Pericardium fibroblast (primary cell): ENCODE data around the genes NPIPA2 and PDXDC1.

DNA sequence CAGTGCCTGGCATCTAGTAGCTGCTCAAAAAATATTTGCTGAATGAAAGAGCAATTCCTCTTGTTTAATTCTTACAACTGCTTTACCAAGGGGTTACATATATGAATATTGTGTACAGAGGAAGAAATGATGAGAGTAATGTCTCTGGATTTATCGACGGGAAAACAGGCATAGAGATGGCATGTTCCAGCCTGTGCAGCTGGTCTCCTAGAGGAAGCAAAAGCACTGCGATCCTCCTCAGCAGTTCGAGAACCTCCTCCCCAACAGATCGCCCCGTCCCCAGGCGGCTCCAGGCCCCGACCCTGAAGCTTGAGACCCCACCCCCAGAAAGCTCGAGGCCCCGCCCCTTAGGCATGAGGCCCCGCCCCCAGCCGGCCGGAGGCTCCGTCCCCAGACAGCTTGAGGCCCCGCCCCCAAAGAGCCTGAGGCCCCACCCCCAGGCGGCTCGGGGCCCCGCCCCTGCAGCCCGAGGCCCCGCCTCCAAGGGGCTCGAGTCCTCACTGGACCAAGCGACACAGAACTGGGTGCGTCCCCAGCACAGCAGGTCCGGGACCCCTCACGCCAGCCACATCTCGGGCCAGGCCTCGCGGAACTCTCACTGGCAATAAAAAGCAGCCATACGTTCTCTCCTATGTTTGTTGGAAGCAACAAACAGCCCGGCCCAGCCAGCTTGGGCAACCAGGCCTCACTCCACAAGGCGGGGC lies 224.5 kb downstream of the PARN start:
- RAMPAGE, long total RNA, result no peak

DNA sequence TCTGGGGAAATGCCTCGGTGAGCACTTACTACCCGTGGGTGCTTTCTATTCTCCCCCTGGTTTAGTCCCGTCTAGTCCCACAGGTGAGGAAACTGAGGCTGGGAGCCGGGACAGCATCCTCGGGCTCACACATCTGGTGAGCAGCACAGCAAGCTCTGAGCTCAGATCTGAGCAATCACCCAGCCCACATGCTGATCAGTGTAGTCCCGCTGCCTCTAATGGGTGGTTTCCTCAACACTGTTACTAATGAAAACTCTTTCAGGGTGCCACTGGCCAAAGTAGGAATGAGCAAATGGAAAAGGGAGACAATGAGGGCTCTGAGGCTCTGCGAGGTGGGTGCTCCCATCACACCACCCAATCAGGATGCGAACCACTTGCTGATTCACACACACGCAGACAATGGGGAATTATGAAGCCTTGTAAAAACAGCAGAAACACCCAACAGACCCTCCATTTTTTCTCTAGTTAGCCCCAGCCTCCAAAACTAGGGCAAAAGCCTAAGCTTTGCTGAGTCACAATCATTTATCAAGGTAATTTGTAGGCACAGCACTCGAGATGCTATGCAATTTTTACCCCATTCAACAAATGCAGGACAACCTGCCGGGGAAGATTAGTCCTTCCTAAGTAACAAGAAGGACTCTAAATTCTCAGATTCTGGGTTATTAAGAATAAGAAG lies 202.5 kb downstream of the PARN start:
- RAMPAGE, long total RNA, result no peak

GRCh38 chr16:14640567-14641018 lies 7.8 kb downstream of the BFAR start:
- RAMPAGE, long total RNA, result no peak

GRCh38 chr16:14742283-14742587 lies at the start of gene NPIPA2:
TSS of gene NPIPA2 (plus strand) at chr16:14742533.
- RAMPAGE, long total RNA, result no peak

- RAMPAGE, long total RNA, result start-site peak on the plus strand at chr16:14975080-14975161, 727 and 269 reads in 2 replicates
These were observed at the start of gene PDXDC1 for GRCh38 chr16:14974470-14975544. TSS of gene PDXDC1 (plus strand) at chr16:14975026.

GRCh38 chr16:14976390-14976608 lies 1.5 kb downstream of the PDXDC1 start:
- RAMPAGE, long total RNA, result no peak

DNA sequence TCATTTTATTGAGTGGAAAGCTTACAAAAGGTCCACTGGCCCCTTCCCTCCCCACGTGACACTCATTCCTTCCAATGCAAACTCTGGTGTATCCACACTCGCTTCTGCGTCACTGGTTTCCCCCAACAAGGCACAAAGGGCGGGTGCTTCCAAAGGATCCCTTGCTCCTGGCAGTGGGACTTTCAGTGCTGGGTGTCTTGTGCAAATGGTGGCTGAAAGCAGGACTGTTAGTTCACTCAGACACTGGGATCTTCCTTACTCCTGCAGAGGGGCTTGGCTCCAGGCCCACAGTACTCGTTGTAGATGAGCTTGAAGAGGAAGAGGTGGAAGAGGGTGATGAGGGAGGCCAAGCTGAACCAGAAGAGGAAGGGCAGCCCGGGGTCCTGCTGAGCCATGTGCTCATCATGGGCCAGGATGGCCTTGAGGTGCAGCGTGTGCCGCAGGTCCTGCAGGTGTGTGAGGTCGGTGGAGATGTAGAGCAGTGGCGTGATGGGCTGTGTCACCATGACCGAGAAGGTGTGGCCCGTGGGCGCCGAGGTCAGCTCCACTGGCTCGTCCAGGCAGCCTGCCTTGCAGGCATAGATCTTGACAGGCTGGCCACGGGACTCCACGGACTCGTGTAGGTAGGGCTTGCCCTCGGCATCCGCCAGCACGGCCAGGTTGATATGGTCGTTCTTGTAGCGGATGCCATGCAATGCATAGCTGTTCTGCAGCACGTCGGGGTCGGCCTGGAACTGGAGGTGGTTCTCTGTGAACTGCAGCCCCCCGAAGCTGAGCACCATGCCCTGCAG lies 13.4 kb downstream of the PDXDC1 start:
- RAMPAGE, long total RNA, result no peak

GRCh38 chr16:15031503-15032043 lies 24.3 kb downstream of the NTAN1 start:
- RAMPAGE, long total RNA, result no peak

- RAMPAGE, long total RNA, result no peak
These were observed 22.6 kb downstream of the NTAN1 start for GRCh38 chr16:15033081-15033855.

DNA sequence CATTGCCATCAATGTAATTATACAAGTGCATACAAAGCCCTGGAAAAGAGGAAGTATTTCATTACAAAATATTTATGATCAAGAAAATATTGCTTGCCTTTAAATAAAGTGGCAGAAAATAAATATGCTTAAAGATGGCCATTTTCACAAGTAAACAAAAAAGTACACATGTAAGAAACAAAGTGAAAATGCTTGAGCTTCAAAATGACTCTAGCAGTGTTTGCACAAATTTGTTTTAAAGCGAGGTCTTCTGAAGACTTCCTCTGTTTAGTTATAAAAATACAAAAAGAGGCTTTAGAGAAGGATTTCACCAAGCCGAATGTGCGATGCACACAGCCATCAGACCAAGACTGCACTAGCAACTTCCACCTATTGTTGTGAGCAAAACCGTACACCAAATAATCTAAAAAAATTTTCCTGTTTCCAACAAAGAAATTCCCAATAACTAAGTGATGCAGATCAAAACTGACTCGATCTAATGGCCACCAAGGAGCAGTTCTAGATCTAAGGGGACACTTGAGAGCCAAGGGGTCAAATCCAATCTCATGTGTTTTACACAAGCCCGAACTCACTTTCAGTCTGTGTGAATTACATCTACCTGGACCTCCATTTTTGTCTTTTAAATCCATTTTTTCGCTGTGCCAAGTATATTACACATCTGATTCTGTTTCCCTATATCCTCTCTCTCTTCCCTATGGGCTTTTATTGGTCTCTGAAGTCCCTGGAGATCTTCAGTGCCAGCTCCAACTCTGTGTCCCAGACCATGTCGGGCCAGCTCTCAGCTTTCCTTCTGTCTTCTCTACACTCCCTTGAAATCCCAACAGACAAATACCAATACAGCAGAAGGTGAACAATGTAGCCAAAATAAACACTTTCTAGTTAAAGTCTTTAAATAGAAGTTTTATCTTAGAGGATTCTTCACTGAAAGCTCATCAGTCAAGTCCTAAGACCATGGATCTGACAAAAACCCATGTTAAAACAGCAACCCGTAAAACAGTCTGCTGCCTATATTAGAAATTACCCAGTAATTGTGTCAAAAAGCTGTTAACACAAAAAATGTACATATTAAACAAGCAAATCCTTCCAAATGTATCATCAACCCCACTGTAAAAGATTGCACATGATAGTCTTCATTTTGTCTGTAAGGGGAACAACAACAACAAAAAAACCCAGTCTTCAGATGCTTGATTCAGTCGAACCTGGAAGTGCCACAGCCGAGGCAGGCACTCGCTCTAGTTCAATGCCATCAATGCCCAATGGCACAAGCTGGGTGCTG lies 5.0 kb upstream of the NTAN1 start:
- RAMPAGE, long total RNA, result no peak

DNA sequence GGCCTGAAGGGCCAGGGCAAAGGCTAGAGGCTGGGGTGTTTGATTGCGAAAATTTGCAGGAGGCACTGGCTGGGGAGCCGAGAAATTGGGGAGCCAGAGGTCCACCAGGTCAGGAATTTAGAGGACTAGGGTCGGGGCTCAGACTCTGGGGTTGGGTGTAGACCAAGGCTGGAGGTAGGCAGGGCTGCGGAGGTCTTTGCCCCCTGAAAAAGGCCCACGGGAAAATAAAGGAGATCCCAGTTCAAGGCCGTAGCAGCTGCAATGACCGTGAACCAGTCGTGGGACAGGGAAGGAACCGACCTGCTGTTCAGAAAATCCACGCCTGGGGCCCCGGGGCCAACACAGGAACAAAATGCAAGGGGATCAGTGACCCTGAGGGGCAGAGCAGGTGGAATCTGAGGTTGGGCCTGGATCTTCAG lies 813 bp downstream of the MPV17L start:
- RAMPAGE, long total RNA, result no peak

DNA sequence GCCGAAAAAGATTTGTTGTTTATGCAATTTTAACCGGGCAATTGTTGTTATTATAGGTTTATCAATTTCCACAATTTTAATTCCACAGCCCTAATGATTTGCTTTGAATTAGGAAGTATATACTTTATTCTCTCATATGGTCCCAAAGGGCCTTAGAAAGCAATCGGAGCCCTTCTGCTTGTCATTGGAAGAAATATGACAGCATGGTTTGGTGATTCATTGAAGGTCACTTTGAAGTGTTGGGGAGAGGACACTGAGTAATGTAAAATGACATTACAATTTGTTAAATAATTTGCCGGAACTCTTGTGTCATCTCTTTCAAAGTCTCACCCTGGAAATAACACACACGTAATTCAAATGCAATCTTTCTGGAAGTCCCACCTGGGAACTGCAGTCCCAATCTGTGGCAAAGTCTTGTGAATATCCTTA lies 59.8 kb downstream of the BMERB1 start:
- RAMPAGE, long total RNA, result no peak

DNA sequence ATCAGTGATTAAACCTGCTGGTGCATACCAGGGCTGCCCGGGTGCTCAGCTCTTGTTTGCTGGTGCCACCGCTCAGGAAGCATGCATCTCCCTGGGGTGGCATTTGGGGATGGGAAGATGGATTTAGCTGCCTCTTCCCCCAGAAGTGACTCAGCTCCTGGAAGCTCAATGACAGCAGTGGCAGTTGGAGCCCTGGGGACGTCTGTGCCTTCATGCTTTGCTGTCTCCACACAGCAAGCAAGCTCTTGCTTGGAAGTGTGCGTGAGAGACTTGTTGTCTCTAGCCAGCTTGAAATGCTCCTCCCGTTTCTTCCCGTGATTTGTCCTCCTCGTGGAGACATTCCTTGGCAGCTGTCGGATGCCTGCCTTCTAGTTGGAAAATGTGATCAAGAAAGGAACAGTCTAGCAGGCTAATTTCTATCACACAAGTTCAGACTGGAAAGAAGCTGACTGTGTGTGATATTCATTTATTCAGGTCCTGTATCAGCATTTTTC lies 73.0 kb downstream of the BMERB1 start:
- RAMPAGE, long total RNA, result no peak

- RAMPAGE, long total RNA, result no peak
These were observed 68.9 kb downstream of the MARF1 start for GRCh38 chr16:15573896-15574558.

DNA sequence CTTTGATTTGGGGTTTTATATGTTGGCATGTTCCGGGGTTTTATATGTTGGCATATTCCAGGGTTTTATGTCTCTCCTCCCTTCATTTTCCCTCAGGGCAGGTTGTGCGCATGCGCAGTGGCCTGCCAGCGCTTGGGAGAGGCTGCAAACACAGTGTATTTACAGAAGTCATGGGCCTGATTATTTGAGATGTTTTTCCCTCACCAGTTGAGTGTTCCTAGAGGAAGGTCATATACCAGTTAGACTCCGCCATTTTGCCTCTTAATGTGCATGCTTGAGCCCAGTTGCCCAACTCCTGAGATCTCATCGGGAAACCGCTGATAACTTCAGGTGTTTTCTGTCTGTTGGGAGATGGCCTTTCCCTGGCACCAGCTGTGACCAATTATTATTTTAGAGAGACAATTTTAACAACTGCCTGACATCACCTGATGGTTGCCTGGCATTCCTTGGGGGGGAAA lies 65.3 kb downstream of the MARF1 start:
- RAMPAGE, long total RNA, result no peak

DNA sequence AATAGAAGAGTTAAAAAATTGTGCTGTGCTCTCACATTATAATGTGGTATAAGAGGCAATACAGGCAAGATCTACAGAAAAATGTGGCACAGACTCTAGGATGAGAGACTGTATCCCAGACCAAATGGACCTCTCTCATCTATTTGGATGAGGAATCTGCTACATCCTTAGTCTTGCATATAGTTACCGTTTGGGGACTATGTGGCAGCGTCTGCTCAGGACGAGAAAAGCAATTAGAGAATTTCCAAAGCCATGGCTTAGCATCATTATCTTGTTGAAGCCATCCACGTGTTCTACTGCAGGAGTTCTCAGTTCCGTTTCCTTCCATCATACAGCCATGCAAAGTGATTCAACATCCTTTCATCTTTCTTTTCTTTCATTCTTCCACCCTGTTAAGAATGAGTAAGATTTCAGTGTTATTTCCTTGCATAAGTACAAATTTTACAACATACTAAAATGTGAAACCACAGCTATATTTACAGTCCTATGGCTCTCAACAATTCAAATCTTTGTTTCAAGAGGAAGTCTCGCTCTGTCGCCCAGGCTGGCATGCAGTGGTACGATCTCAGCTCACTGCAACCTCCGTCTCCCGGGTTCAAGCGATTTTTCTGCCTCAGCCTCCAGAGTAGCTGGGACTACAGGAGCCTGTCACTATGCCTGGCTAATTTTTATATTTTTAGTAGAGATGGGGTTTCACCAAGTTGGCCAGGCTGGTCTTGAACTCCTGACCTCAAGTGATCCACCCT lies 3.9 kb downstream of the MARF1 start:
- RAMPAGE, long total RNA, result no peak

DNA sequence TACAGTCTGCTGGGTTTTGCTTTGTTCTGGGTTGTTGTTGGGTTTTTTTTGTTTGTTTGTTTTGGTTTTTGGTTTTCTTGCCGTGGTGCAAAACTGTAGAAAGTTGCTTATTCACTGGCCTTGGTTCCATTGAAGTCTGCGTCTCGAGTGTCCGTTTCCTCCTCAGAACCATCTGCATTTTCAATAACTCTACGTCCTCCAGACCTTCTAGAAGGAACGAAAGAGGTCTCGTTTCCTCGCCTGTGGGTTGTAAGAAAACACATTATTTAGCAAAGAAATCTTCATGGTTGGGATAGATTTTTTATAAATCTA lies 53.8 kb downstream of the NDE1 start:
- RAMPAGE, long total RNA, result no peak

DNA sequence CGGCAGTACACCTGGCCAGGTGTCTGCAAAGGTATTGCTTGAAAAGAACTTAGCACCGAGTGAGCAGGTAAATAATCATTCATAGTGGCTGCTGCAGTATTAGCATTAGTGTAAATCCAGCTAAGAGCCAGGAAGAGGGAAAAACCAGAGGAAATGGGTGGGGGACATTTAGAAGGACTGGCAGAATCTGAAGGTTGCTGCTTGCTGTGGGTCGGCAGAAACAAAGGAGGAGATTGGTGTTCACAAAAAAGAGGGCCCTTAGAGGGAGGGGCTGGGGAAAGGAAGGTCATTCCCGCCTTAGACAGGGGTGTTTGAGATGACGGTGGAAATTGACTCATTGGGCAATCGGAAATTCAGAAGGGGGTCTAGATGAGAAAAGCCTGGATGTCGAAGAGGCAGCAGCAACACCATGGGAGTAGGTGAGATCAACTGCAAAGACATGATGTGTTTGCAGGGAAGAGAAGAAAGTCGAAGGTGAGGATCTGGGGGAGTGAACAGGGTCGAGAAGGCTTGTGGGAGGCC lies 86.8 kb downstream of the NDE1 start:
- RAMPAGE, long total RNA, result no peak

- RAMPAGE, long total RNA, result no peak
These were observed 5.3 kb downstream of the ABCC1 start for GRCh38 chr16:15954730-15955133.

DNA sequence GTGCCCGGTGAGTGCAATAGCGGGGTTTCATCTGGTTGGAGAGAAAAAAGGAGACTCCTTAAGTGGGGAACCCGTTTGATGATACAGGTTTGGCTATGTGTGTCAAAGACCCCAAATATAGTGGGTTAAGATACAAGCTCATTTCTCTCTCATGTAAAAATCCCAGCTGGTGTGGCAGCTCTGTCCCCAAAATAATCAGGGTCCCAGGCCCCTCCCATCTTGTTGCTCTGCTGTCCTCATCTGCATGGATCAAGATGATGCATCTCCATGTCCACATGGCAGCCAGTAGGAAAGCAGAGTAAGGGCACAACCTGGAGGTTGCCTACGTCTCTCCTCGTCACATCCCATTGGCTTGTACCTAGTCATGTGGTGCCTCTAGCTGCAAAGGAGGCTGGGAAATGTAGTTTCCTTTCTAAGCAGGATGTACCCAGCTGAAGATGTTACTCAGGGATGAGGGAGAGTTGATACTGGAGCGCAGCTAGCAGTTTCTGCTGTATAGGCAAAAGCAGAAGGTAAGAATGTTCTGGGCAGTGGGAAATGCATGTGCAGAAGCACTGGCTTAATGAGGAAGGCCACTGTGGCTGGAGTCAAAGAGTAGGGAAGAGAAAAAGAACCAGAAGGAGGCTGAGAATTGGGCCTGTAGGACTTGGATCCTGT lies 20.7 kb downstream of the ABCC1 start:
- RAMPAGE, long total RNA, result no peak